Fallopian tube (tissue), 1 donor: ENCODE results near the gene TXNL4A.

- PRO-cap = no peak
These were observed 868 bp upstream of the ATP9B start for GRCh38 chr18:79068129-79068923.

- PRO-cap = no peak
These were observed 109.2 kb downstream of the ATP9B start for GRCh38 chr18:79178405-79178819.

DNA sequence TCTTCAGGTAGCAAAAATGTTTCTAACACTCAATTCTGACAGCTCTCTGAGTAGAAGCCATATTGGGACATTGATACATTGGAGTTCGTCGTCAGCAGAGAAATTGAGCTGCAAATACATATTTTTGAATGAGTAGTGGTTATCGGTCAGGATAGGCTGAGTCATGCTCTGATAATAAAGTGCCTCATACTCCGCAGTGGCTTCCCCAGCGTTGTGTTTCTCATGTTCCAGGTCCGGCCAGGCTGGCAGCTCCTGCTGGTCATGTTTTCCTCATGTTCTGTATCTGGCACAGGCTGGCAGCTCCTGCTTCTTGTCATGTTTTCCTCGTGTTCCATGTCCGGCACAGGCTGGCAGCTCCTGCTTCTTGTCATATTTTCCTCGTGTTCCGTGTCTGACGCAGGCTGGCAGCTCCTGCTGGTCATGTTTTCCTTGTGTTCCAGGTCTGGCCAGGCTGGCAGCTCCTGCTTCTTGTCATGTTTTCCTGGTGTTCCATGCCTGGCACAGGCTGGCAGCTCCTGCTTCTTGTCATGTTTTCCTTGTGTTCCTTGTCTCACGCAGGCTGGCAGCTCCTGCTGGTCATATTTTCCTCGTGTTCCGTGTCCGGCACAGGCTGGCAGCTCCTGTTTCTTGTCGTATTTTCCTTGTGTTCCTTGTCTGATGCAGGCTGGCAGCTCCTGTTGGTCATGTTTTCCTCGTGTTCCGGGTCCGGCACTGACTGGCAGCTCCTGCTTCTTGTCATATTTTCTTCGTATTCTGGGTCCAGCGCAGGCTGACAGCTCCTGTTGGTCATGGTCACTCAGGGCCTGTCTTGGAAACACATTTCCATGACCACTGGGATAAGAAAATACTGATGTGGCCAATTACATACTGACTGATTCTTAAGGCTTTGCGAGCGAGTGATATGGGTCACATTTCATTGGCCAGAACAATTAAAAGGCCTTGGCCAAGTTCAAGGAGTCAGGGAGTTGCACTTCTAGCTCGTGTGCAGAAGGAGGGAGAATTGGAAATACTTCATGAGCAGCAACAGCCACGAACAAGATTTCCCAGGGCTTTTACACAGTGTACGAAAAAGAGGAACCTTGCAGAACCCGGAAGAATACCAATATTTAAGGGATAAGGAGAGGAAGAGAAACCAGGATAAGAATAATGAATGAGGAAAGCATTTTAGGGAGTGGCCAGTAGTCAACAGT is 149.1 kb downstream of the ATP9B start:
- PRO-cap = no peak

- PRO-cap = no peak
These were observed 124.4 kb downstream of the NFATC1 start for GRCh38 chr18:79520074-79520684.

DNA sequence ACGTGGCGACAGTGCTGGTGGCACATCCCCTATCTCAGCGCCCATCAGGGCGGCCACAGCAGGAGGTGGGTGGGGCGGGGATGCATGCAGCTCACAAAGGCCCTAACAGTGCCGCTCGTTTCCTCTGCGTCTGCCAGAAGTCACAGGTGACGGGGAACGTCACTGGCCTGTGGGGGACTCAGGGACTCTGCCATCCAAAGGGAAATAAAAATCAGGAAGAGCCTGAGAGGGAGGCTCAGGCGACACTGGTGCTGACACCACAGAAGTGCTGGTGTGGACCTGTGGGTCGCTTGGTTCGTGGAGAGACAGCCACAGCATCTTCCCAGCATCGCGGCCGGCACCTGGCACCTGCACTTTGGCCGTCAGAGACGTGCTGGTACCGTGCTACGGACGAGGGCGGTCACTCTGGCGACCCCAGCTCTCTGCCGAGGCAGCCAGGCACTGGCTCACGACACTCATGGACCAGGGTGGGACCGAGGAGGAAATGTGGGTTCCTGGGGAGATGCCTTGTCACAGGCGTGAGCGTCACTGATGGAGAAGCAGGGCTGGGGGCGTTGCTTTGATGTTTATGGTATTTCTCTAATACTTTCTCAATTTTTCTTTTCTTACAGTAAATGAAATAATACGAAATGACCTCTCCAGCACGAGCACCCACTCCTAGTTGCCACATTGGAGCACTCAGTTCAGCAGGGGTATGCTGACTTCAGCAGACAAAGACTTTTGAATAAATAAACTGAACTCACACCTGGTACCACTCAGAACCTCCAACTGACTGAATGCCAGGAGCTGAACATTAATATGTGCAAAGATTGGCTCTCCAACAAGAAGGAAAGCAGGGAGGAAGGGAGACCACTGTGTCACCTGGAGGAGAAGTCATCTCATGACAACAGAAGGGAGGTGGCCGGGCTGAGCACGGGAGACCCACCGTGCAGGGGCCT is 131.5 kb downstream of the NFATC1 start:
- PRO-cap = no peak

- PRO-cap = no peak
These were observed 50.2 kb downstream of the SLC66A2 start for GRCh38 chr18:79901195-79901721.

- PRO-cap = no peak
These were observed 35.9 kb downstream of the SLC66A2 start for GRCh38 chr18:79915191-79916241.

- PRO-cap = no peak
These were observed 3.4 kb downstream of the SLC66A2 start for GRCh38 chr18:79947857-79948640.

DNA sequence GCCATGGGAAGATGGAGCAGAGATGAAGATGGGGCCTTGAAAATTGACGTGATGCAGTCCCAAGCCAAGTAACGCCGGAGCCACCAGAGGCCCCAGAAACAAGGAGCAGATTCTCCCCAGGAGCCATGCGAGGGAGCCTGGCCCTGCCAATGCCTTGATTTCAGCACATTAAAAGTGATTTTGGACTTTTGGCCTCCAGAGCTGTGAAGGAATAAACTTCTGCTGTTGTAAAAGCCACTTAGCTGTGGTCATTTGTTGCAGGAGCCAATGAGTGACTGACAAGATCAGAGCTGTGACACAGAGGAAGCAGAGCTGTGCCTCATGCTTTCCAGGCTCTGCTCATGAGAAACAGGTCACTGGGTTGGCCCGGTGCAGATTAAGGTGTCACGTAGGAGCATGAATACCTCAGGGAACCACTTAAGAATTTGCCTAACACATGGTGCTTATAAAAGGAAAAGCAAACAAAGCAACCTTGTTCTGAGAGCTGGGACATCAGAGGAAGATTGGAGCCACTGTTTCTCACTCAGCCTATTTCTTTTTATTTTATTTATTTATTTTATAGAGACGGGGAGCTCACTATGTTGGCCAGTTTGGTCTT is 2.8 kb upstream of the SLC66A2 start:
- PRO-cap = no peak

GRCh38 chr18:79959953-79960596 is 4.4 kb upstream of the HSBP1L1 start:
- PRO-cap = unidirectional peak, plus-strand start at chr18:79960389

DNA sequence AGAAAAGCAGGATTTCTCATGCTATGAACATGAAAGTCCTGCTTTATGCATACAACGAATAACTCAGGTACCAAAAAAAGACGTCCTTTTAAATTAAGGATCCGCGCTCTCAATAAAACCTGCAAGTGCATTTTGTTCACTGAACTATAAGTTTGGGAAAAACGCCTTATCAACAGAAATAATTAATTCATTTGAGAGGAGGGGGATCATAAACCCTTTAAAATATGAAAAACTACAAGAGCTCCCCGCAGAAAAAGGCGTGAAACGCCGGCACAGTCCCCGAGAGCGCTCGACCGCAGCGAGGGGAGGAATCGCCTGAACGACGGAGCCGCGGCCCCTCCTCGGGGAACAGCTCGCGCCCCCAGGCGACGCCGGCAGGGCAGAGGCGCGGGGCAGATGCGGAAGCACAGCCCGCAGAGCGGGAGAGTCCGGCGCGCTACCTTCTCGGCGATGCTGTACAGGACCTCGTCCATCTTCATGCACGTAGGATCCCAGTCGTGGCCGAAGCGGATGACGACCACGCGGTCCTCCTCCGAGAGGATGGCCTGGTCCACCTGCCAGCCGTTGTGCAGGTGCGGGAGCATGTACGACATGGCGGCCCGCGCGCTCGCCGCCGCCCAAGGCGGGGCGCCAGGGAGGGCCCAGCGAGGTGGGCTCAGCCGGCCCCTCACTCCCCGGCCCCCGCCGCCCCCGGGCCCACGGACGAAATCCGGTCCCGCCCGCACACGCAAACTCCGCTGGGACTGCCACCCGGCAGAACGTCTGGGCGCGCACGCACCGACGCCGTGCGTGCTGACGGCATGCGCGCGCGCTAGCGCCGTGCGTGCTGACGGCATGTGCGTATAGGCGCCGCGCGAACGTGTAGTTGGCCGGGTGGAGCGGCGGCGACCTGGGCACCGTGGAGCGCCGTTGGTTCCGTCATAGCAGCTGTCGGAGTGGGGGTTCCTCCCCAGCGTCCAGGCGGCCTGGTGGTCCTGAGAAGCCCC is at the start of gene TXNL4A:
TXNL4A (minus strand) TSS at position 764 of the 986 bp plus-strand sequence.
- PRO-cap = unidirectional peak, plus-strand start at position 409 of the sequence; bidirectional peak, plus-strand start at position 864 of the sequence, minus-strand start at position 764 of the sequence

DNA sequence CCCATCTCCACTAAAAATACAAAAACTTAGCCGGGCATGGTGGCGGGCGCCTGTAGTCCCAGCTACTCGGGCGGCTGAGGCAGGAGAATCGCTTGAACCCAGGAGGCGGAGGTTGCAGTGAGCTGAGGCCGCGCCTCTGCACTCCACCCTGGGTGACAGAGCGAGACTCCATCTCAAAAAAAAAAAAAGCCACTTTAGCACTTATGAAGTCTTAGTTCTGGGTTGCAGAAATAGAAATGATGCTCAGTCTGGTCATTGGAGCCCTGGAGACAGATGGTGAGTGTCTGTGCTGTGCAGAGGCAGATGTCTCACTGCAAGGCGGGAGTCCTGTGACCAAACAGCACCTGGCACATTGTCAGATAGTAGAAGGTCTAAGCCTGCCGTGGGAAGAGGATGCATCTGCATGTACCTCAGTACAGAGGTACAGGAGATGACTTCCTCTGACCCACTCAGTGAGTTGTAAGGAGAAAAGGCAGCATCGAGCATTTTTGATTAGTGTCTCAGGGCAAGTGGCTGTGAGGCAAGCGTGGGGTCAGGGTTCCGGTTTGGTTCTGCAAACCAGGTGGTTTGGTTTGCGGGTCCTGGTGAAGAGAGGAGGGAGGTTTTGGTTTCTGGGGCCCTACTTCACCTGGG is 3.6 kb downstream of the RBFA start:
- PRO-cap = no peak

GRCh38 chr18:80112676-80113166 is 3.7 kb downstream of the ADNP2 start:
- PRO-cap = no peak

DNA sequence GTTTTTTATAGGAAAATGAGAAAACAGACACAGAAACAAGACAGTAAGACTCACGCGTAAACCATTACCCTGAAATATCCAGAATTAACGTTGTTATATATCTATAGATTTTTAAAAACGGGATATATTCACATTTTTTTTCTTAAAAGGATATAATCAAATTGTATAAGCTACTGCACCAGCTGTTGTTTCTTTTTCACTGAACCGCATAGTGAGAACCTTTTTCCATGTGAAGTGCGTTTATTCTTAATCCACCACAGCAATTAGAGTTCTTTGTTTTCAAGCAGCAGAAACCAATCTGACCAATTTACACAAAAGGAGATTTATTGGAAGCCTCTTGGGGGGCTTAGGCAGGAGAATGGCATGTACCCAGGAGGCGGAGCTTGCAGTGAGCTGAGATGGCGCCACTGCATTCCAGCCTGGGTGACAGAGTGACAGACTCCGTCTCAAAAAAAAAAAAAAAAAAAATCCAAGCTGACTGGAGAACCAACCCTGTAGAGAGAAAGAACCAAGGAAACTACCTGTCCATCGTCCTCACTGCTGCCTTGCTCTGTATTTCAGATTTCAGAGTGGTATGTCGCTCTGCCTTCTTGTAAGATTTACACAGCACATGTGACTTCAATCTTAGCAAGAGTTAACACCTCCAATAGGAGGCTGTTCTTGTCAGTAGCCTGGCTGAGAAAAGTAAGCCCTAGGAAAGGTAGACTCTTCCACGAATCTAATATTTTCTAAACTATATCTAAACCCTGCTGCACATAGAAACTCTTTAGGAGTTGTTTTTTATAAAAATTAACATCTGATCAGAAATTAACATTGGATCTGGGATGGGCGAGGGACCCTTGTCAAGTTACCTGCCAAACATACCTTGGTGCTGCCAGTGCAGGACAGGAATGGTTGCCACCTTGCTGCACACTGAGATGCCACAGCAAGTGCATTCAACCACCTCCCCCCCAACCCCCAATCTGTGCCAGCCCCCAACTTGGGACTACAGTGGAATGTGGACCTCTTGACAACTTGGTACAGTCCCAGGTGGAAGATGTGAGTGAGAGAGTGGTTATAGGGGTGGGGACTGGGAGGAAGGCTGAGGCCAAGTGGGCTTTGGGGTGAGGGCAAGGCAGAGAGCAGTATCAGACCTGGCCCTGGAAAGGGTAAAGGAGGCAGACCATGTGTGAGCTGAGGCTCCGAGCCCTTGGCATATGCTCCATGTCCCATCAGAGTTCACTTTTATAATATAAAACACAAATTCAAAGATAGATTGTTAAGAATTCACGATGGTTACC is 10.3 kb downstream of the ADNP2 start:
- PRO-cap = no peak